ENCODE data around the gene STPG4.

- PRO-cap: no peak
Measured at GRCh38 chr2:46995645-46996251, 54.7 kb downstream of the TTC7A start.

- PRO-cap: no peak
Measured at GRCh38 chr2:47003958-47004709, 63.1 kb downstream of the TTC7A start.

GRCh38 chr2:47011071-47011582 is 70.1 kb downstream of the TTC7A start:
- PRO-cap: no peak

GRCh38 chr2:47021588-47022281 is 80.7 kb downstream of the TTC7A start:
- PRO-cap: no peak

DNA sequence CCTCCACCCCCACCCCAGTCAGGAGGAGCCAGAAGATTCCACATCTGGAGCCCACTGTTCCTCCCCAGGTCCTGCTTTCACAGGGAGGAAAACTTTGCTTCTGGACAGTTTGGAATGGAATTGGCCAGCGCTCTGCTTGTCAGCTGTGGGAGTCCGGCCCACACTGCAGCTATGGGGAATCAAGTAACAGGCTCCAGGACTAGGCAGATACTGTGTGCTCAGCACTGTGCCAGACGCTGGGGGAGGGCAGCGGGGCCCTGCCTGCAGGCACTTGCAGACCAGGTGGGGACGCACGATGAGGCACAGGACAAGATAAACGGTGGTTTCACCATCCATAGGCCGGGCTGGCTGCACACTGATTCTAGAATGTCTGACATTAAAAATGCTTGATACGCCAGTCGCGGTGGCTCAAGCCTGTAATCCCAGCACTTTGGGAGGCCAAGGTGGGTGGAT is 100.1 kb downstream of the TTC7A start:
- PRO-cap: no peak

GRCh38 chr2:47065498-47066194 is 89.5 kb downstream of the STPG4 start:
- PRO-cap: no peak

DNA sequence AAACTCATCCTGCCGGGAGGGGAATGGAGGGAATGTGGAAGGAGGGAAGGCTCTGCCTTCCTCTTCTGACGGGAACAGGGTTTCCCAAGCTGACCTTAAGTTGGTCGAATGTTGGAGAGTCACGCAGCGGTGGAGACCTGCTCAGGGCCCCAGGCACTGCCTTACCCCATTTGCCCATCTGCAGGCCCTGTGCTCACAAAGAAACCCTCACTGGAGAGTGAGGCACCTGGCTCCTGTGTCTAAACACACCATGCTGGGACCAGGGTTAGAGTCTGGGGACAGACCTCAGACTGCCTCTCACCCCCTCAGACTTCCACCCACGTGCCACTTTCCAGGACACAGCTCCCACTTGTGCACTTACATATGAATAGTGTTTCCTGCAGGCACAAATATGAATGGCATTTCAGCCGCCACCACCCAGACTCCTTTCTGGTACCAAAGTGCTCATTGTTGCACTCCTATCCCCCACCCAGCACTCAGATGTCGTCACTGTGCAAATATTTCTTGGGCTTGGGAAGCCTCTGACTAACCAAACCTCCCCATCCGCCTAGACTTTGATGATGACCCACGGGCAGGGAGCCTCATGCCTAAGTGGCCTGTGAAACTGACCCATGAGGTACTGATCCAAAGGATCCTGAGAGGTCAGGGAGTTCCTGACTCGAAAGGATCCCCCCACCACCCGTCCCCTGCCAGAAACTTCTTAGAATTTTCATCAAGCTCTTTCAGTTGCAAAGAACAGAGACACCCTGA is 78.4 kb downstream of the STPG4 start:
- PRO-cap: no peak

- PRO-cap: no peak
Measured at GRCh38 chr2:47155022-47155478, at the start of gene STPG4. TSS of gene STPG4 (minus strand) at chr2:47155308.

- PRO-cap: no peak
Measured at GRCh38 chr2:47174974-47175092, 1.5 kb downstream of the CALM2 start.

DNA sequence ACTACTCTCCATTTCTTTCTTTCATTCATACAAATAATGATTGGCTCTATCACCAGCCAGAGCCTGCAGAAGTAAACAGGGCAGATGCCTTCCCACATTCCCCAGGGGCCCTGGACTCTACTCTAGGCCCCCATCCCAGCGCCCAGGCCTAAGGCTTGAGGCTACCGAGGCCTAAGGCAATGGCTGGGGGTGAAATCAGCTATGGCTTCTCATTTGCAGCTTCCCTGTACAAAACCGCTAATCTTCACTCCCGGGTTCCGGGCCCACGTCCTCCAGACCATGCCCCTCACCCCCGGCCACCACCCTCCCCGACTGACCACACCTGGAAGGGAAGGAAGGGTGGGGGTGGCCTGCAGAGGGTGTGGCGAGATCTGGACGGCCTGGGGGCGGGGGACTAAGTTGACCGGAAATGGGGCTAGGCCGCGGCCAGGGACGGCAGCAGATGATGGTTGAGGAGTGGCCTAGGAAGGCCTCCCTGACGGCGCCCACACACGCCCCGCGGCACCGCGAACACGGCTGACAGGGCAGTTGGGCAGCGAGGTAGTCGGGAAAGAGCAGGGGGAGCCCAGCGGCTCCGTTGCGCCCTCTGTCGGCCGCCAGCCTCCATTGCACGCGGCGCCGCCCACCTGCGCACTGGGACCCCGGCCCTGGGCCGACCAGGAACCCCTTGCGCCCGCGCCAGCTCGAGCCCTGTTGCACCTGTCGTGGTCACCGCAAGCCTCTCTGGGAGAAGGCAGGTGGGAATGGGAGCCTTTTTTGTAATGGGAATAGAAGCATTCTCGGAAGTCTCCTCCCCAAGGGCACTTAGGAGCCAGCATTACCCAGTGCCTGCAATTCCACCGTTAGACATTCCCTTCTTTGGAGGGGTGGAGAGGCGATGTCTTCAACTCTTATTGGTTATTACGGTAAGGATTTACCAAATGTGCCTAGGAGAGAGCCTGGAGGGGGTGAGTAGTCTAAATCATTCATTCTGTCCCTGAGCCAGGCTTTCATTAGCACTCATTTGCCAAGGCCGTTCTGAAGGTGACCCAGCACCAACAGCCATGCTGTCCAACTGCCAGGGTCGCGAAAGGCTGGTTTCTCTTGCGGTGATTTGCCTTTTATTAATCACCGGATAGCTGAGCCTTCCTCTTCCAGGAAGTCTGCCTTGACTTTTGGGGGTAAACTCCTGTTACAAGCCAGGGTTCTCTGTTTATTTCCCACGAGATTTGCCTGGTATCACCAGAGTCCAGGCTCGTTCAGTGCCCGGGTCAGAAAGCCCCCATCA is 96.1 kb upstream of the CALM2 start:
- PRO-cap: no peak

DNA sequence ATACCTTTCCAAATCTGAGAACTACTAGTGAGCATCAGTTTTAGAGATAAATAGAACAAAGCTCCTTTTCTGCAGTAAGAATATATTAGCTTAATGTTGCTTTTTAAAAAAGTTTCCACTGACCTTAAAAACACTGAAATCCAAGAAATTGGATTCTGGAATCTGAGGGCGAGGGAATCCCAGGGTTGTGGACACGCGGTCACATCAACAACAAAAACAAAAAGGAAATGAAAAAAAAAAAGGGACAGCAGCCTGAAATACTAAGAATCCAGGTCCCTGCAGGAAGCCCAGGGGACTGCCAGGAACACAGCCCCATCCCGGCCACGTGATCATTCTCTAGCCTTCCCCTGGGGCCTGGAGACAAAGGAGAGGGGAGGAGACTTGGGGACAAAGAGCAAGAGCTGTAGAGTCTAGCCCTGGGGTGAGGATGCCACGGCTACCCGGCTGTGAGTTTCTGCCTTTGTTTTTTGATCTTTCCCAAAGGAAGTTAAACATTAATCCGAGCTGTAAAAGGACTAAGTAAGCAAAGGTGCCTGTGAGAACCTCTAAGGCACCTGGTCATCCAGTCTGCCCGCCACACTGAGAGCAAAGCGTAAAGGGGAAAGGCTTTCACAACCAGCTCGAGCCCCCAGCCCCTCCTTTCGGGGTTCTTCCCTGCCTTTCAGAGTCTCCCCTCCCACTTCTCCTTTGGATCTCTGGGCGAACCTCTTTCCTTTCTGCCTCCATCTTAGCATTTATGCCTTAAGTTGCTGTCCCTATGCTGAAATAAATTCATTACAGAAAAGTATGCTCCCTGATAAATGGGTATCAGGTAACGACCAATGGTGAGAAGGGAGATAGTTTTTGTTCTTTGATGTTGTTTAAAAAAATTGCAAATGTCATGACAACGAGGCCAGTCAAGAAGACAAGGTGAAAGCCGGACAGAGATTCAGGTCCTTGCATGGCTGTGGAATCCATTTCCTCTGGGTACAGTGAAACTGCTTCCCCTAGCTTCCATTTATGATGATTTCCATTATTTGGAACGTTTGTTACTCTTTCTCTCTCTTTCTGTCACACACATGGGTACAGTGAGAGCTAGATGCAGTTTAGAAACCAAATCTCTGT is 24.0 kb upstream of the EPCAM start:
- PRO-cap: no peak

GRCh38 chr2:47696137-47696813 is 86.7 kb upstream of the MSH6 start:
- PRO-cap: no peak

- PRO-cap: no peak
Measured at GRCh38 chr2:47784296-47784616, 1.3 kb downstream of the MSH6 start.

DNA sequence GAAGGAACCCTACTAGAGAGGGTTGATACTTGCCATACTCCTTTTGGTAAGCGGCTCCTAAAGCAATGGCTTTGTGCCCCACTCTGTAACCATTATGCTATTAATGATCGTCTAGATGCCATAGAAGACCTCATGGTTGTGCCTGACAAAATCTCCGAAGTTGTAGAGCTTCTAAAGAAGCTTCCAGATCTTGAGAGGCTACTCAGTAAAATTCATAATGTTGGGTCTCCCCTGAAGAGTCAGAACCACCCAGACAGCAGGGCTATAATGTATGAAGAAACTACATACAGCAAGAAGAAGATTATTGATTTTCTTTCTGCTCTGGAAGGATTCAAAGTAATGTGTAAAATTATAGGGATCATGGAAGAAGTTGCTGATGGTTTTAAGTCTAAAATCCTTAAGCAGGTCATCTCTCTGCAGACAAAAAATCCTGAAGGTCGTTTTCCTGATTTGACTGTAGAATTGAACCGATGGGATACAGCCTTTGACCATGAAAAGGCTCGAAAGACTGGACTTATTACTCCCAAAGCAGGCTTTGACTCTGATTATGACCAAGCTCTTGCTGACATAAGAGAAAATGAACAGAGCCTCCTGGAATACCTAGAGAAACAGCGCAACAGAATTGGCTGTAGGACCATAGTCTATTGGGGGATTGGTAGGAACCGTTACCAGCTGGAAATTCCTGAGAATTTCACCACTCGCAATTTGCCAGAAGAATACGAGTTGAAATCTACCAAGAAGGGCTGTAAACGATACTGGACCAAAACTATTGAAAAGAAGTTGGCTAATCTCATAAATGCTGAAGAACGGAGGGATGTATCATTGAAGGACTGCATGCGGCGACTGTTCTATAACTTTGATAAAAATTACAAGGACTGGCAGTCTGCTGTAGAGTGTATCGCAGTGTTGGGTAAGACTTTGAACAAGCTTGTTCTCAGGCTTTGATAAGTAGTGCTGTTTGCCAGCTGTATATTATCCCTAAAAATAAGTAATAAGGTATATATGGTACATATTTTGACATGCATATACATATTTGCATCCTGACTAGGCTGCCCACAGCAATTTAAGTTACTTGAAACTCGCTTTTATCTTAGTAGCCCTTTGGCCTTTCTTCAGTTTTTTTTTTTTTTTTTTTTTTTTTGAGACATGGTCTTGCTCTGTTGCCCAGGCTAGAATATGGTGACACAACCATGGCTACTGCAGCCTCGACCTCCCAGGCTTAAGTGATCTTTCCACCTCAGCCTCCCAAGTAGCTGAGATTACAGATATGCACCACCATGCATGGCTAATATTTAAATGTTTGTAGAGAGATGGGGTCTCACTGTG is 17.8 kb downstream of the MSH6 start:
- PRO-cap: no peak

DNA sequence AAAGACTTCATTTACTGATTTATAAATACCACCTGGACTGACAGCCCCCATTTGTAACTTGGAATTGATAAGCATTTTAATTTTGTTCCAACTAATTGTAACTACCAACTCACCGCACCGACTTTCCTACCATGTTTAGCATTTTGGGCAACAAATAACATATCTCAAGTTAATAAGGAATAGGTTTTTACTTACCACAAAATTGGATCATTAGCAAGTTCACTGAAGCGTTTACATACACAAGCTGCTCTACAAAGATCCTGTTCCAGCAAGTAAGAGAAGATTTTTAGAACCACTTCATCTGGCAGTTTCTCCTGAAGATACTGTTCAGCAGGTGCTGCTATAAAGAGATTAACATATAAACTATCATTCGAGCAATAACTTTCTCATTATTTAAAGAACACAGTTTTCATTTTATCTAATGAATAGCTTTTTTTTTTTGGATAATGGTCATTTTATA is 55.7 kb downstream of the MSH6 start:
- PRO-cap: no peak

DNA sequence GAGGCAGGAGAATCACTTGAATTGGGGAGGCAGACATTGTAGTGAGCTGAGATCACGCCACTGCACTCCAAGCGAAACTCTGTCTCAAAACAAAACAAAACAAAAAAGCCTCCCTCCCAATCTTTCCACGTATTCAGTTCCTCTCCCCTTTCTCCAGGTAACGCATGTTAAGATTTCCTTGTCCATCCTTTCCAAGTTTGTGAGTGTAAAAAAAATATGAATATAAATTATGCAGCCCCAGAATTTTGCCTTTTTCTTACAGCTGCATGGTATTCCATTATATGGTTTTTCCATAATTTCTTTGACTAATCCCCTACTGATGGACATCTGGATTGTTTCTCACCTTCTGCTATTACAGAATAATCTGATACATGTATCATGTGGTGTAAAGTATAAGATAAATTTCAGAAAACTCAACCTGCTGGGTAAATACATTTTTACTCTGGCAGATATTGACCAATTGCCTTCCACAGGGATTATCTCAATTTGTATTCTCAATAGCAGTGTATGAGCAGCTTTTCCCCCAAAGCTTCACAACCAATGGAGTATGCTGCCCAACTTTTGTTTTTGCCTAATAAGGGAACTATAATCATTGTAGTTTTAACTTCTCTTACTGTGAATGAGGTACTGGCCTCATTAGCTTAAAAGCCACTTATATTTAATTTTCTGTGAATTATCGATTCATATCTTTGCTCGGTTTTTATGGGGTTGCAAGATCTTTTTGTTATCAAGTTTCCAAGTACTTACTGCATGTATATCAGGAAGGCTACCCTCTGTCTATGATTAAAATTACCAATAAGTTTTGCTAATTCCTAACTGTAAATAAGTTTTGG is 27.2 kb downstream of the FBXO11 start:
- PRO-cap: no peak

DNA sequence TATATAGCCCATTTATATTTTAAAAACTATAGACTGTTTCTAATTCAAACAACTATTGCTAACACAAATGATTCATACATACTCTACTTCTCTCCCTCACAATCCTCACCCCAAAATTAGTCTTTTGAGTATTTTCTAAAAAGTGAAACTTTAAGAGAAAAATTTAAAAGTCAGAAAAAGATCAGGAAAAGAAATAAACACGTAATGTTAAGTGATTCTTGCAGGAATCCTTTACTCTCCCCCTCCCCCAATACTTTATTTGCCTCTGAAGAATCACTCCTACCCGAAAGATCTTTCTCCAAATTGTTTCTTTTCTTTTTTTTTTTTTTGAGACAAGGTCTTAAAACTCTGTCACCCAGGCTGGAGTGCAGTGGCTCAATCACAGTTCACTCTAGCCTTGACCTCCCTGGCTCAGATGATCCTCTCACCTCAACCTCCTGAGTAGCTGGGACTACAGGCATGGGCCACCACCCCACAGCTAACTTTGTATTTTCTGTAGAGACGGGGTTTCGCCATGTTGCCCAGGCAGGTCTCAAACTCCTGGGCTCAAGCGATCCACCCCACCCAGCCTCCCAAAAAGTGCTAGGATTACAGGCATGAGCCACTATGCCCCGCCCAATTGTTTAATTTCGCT is 10.2 kb downstream of the FBXO11 start:
- PRO-cap: no peak

DNA sequence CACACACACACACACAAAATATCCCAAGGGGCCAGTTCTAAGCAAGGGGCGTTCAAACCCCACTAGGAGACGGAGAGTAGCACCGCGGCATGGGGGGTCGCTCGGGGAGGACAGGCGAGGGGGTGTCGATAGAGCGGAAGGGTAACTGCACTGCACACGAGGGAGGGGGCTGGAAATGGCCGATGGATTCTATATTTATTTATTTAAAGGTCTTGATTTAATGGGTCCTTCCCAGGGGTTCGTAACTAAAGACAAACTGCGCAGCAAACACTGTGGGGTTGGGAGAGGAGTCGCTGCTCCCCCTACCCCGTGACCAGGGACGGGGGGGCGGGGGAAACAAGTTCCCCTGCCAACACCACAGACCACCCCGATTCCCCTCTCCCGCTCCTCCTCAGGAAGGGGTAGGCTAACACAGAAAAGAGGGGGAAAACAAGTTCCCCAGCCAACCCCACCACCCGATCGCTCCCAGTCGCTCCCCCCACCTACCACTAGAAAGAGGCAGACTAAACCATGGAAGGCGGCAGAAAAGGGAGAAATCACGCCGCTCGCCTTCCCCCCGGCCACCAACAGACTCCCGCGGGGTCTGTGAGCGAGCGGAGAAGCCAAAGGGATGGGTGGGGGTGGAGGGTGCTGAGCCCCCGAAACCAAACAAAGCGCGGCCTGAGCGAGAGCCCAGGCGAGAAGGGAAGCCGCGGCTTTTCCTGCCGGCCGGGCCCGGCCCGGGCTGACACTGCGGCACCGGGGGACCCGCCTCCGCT is 1.5 kb downstream of the FBXO11 start:
- PRO-cap: no peak

GRCh38 chr2:48441452-48442162 is 1.0 kb downstream of the PPP1R21 start:
- PRO-cap: no peak

DNA sequence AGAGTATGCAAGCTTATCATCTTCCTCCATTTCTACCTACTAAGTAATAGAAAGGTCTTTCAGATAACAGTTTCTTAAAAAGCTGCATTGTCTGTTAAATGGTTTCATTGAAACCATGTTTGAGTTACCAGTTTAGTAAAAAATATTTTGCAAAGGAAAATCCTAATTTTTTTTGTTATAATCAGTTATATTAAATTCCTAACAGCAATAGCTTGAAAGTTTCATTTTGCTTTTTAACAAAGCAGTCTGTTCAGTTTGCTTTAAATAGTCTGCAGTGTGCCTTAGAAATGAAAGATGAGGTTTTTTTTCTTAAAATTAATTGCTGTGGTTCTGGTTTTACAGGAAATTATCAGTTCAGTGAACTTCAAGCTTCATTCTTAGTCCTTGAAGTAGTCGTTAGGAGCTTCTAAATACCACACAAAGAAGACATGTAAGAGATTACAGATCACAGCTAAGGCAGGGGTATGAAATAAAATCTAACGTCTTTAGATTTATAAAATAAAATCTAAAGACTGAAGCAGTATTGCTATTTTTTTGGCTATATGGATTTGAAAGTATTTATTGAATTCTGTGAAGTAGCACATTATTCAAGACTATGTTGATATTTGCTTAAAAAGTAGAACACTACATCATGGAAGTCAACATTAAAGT is 7.7 kb downstream of the PPP1R21 start:
- PRO-cap: no peak